Tibial nerve (tissue), 3 donors: ENCODE measurements around a stretch of chr13.

GRCh38 chr13:18946749-18947167, 234.9 kb downstream of the TUBA3C start:
- PRO-cap = no peak
- RAMPAGE, long total RNA, 3 experiments = no peak in any of the 3 experiments

- PRO-cap = unidirectional peak, minus-strand start at chr13:19149890
- RAMPAGE, long total RNA, 3 experiments = no peak in any of the 3 experiments
These were observed 31.9 kb downstream of the TUBA3C start for GRCh38 chr13:19149789-19150021.

- PRO-cap = no peak
- RAMPAGE, long total RNA, 3 experiments = no peak in any of the 3 experiments
These were observed 64.7 kb downstream of the TPTE2 start for GRCh38 chr13:19496700-19496974.

- PRO-cap = no peak
- RAMPAGE, long total RNA, 3 experiments = no peak in any of the 3 experiments
These were observed 25.6 kb upstream of the TPTE2 start for GRCh38 chr13:19586935-19587296.

DNA sequence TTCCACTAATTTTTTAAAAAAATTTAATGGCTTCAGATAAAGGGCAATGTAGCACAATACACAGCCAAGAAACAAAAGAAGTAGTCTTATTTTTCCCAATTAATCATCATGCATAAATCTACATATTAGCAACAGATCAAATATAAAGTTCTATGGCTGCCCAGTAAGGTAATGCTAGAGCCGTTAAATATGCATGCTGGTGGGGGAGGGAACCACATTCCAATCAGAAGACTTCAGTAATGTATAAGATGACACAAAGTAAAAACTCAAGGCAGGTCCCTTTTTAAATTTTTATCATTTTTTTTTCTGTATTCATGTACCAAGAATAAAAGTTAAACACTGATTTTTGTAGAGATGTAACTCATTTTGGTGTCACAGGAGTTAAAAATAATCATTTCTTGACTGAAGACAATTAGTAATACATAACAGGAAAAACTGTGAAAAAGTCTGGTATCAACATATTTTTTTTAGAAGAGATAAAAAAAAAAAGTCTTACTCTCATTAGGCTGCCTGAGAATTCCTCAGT, 62.0 kb downstream of the MPHOSPH8 start:
- PRO-cap = no peak
- RAMPAGE, long total RNA, 3 experiments = no peak in any of the 3 experiments

DNA sequence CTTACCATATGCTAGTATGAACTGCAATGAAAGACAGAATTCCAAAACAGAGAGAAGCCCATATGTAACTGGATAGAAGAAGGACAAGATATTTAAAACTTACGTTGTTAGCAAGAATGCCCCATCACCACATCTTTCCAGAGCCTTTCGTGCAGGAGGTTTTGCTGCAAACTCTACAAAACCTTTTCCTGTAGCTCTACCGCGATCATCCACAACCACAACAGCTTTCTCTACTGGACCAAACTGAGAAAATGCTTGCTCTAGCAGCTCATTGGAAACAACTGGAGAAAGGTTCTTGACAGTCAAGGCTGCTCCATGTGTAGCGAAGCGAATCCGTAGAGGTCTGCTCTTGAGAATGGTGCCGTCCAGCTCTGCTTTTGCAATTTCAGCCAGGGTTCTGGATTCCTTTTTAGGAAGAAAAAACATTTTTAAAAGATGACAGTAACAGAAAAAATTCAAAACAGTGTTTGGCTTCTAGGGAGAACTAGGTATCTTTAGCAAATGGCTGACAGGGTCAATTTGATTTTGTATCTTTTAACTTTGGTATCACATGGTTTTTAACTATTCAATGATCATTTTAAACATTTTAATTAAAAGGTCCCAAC, 10.5 kb downstream of the PSPC1 start:
- PRO-cap = no peak
- RAMPAGE, long total RNA, 3 experiments = start-site peak on the minus strand in 1 of 3 experiments, centred at position 195 of the sequence, 172 reads per replicate

DNA sequence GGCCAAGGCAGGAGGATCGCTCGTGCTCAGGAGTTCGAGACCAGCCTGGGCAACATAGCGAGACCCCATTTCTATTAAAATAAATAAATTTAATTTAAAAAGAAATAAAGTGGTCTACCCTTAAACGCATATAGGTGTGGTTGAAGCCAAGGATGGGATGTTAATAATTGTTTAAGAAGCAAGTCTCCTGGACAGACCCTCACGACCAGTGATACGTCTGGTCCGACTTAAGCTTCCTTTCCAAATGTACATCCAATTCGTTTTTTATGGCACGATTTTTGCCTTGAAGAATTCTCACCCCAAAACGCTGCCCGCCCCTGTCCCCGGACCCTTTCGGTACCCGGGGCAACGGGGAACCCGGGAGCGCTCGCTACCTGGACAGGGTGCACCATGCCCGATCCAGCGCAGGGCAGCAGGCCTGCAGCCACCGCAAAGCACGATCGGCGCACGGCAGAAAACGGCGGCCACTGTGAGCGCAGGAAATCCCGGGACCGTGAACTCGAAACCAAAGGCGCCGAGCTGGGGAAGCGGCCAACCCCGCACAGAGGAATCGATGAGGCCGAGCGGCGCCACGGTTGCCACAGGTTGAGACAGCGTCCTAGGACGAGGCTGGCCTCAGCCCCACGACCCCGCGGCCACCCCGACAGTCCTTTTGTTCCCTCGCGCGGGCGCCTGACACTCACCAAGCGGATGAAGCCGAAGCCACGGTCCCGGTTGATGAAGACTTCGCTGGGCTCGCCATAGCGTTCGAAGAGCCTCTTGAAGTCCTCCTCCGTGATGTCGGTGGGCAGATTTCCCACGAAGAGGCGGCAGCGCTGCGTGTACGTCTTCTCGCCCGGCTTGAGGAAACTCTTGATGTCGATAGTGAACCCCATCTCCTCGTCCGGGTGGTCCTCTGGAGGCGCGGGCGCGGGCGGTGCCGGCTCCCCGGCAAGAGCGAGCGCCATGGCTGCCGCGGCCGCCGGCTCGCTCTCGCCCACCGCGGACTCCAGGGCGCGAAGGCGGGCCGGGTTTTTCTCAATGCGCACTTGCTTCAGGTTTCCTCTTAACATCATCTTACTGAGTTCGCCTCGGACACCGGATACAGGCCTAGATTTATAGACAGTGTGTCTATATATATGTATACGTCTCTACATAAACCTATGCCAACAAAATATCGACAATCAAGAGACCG, 655 bp downstream of the PSPC1 start:
- PRO-cap = unidirectional peak, plus-strand start at position 544 of the sequence; unidirectional peak, minus-strand start at position 989 of the sequence
- RAMPAGE, long total RNA, 3 experiments = no peak in any of the 3 experiments

DNA sequence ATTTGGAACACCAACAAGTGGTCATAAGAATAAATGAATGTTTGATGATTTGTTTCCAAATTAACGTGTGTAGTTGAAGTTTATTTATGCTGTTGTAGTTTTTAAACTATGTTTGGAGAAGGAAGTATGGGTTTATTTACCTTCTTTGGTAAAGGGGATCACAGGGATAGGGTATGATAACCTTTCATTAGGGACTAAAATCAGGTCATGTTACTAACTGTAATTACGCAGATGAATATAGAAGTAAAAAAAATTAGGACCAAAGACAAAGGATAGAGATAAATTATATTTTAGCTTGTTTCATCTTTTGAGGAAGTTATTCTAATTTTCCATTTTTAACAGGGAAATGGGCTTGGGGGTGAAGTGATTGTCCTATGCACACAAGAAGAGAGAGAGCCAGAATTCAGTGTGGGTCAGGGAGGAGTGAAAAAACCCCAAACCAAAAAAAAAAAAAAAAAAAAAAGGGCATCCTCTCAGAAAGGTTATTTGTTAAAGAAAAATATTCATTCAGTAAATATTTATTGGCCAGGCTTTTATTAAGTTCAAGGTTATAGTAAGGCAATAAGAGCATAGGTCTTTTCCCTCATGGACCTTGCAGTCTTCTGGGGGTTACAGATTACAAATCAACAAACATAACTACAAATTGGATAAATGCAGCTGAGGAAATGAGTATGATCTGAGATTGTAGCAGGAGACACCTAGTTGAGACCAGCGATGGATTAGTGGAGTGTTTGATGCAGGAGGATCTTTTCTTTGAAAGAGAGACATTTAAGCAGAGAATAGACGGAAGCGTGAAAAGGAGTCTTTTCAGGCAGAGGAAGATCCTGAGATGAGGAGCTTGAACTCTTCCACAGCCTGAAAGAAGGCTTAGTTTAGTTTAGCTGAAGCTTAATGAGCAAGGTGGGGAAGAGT, 11.9 kb downstream of the ZMYM2 start:
- PRO-cap = no peak
- RAMPAGE, long total RNA, 3 experiments = no peak in any of the 3 experiments

GRCh38 chr13:20118232-20118540, 42.7 kb downstream of the GJA3 start:
- PRO-cap = no peak
- RAMPAGE, long total RNA, 3 experiments = no peak in any of the 3 experiments

GRCh38 chr13:20174561-20175393, 13.9 kb upstream of the GJA3 start:
- PRO-cap = no peak
- RAMPAGE, long total RNA, 3 experiments = no peak in any of the 3 experiments

GRCh38 chr13:20461395-20461786, 64.3 kb downstream of the CRYL1 start:
- PRO-cap = no peak
- RAMPAGE, long total RNA, 3 experiments = no peak in any of the 3 experiments

DNA sequence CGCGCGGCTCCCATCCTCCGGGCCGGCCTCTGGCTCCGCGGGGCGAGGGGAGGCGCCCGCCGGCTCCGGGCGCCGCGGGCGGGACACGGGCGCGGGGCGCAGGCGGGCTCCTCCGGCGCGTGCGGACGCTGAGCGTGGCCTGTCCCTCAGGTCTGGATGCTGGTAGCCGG, 232 bp downstream of the IL17D start:
- PRO-cap = no peak
- RAMPAGE, long total RNA, 3 experiments = no peak in any of the 3 experiments

GRCh38 chr13:20832676-20833065, 58.9 kb upstream of the EEF1AKMT1 start:
- PRO-cap = no peak
- RAMPAGE, long total RNA, 3 experiments = no peak in any of the 3 experiments

DNA sequence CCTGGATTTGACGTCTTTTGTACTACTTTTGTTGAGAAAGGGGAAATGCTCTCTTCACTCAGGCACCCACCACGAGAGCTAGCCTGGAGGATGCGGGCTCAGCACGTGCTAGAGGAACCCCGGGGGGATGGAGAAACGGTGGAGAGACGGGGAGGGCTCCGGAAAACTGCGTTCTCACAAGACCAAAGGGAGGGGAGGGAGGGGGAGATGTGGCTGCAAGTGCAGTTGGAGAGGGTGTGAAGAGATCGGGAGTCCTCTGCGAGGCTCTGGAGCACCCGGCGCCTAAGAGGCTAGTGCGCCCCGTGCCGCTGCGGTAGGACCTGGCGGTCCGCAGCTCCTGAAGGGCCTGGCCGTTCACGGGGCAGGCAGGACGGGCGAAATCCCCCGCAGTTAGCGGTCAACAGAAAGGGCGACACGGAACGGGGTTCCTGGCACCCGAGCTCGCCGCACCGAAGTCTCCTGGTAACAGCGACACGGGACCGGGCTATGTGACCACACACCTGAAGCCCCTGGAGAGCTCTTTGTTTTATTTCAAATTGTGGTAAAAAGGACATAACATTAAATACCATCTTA, 43.5 kb upstream of the XPO4 start:
- PRO-cap = no peak
- RAMPAGE, long total RNA, 3 experiments = no peak in any of the 3 experiments

DNA sequence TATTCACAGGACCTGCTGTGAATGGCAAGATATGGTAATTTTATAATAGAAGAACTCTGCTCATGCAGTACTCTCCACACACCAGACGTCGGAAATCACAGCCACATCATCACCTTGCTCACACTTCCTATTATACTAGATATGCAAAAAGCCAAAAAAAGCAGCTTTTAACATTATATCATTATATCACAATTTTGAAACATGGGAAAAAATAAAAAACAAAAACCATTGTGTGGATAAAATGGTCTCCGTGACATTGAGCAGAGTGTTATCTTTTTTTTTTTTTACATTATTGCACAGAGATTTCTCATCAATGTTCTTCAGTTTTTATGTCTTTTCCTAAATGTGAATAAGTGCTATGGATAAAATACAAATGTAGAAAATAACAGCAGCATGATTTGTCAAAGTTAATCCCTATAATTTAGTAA, 71.6 kb upstream of the XPO4 start:
- PRO-cap = no peak
- RAMPAGE, long total RNA, 3 experiments = no peak in any of the 3 experiments

DNA sequence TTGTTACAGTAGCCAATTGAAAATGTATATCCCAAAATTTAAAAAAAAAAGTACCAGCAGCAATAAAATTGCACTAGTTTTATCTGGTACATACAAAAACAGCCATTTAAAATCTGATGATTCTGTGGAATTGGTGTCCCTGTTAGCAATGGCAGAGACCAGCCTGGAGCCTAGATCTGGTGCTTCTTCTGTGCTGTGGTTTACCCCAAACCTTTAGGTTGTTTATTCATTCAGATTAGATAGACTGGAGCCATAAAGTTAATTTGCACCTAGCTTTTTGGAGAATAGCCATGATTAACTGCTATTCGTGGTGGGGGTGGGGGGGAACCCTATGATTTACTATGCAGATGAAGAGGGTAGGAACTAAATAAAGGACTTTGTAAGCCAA, 8.5 kb downstream of the SAP18 start:
- PRO-cap = no peak
- RAMPAGE, long total RNA, 3 experiments = no peak in any of the 3 experiments

DNA sequence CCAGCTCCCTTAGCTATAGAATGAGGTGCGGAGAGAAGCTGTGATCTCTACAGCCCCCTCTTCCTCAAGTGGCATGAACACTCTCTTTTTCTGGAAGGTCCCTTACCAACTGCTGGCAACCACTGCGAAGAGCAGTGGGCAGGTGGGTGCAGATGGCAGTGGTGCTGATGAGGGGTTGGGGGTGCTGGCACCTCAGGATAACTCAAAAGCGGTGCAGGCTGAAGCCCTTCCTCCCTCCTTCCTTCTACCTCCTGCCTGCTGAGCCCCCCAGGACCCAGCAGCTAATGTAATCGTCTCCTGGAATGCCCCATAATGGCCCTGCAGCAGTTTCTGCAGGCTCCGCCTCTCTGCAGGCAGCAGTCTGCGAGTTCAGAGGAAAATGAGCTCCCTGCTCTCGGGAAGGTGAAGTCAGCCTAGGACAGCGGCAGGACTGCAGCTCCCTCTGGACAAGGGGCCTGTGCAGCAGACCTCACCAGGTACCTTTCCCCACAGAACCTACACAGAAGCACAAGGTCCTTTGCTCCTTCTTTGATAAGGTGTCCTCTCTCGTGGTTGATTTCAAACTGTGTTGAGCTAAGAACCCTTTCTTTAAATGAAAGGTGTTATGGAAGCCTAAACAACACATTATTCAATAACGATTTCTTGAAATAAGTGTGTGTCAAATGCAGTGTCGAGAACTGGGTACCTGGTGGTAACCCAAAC, 130.9 kb downstream of the ZDHHC20 start:
- PRO-cap = no peak
- RAMPAGE, long total RNA, 3 experiments = no peak in any of the 3 experiments

DNA sequence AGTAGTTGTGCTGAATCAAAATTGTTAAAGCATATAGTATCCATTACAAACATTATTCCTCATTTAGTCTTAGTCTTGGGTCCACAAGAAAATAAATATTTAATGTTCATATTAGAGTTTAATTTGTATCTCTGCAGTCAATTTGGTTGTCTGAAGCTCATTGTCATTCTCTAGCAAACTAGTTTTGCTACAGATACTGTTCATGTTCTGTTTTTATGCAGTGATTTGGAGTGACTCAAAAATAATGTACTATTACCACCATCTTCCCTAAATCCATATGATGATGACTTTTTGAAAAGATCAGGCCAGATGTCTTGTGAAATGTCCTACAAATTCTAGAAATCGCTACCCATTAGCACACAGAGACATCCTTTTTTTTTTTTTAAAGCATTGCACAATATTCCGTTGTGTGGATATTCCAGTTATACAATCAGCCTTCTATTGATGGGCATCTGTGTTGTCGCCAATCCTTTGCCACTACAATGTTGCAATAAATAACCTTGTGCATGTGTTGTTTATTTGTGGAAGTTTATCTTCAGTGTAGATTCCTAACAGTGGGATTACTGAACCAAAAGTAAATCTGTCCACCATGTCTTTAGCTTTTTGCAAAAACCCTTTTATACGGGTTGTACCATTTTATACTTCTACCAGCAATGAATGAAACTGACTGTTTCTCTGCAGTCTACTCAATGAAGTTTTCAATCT, 24.5 kb downstream of the ZDHHC20 start:
- PRO-cap = no peak
- RAMPAGE, long total RNA, 3 experiments = no peak in any of the 3 experiments

- PRO-cap = no peak
- RAMPAGE, long total RNA, 3 experiments = no peak in any of the 3 experiments
These were observed 462 bp downstream of the FGF9 start for GRCh38 chr13:21671294-21671775.

DNA sequence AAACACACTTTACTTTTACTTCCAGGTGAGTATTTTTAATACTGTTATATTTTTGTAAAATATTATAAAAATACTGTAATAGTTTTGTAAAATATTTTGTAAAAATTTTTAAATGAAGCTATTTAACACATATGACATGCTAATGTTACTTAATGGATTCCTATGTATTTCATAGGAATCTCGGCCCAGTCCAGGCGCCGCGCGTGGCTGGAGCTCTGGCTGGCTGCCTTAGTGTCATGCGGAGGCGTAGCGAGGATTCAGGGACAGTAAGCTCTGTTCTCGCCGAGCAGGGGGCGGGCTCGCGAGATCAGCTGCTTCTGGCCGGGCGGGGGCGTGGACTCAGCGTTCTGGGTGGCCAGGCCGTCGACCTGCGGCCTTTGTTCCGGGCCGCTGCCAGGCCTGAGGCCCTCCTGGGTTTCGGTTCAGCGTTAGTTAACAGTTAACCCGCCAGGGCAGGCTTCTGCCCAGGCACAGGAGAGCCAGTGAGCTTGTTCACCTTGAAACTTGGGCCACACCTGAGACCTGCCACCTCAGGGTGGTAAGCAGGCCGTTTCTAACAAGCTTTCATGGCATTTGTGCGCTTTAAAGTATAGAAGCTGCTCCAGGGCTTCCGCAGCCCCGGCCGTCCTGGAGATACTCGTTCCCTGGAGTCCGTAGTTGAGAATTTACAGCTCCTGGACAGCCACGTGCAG, 332.3 kb upstream of the SGCG start:
- PRO-cap = no peak
- RAMPAGE, long total RNA, 3 experiments = no peak in any of the 3 experiments